Zone of skin (tissue), 1 donor: Measurements from ENCODE around the genes TSPAN14, GPR15LG, LRIT1, GRID1 and WAPL.

DNA sequence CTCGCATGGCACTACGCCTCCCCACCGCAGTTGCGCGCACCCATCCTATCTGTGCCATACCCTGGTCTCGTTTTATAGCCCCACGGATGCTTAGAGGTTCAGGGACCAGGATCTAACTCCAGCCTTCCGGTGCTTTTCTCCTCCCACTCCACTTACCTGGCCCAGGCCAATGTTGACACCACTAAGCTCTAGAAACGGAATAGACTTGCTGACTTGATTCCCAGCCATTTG, 15.6 kb downstream of the MAT1A start:
- RRBS = no CpG with 5 or more reads among the region's 9 CpGs

- RRBS = no CpG with 5 or more reads among the region's 3 CpGs
Observed at GRCh38 chr10:80291426-80291866, 2.0 kb upstream of the MAT1A start.

DNA sequence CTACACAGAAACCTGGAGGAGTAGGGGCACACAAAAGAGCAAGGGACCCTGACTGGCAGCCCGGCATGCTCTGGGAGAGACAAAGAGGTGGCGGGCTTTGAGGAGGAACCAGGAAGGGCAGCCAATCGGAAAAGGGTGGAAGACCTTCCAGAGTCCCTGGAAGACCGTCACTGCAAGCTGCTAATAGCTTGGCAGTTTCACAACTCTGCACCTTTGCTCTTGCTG, 706 bp downstream of the DYDC2 start:
- RRBS = no CpG with 5 or more reads among the region's 4 CpGs

DNA sequence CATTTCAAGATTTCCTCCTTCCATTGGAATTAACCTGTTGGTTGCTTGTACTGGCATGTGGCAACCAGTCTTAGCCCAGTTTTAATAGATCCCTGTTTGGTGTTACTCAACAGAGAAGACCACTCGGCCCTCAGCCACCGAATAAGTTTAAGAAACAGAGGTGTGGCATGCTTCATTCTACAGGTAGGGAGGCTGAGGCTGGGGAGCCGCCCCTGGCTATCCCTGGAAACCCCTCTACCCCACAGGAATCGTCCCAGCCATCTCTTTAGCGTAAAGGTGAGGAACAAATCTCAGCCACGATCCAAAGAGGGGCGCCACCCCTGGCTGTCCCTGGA, 933 bp upstream of the TSPAN14 start:
- RRBS = no CpG with 5 or more reads among the region's 7 CpGs

- RRBS = 1% methylated on average over 58 of the region's 140 CpGs
Observed at GRCh38 chr10:80453667-80454737, at the start of gene TSPAN14. TSS of gene TSPAN14 (plus strand) at chr10:80454310.

GRCh38 chr10:80477063-80477286, 22.9 kb downstream of the TSPAN14 start:
- RRBS = no CpG with 5 or more reads among the region's 1 CpG

- RRBS = no CpG with 5 or more reads among the region's 15 CpGs
Observed at GRCh38 chr10:80540944-80541977, 3.6 kb downstream of the SH2D4B start.

DNA sequence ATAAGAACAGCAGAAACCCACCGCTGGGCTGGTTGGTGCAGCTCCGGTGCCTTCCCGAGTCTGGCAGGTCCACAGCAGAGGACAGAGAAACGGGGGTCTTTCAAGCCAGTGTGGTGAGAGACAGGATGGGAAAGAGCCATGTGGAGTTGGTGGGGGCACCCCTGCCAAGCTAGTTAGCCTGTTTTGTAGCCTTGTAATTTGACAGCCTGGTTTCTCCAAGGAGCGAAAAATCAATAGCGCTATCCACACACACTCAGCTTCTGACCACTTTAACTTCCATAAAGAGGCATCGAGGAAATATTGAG, 165.8 kb downstream of the SH2D4B start:
- RRBS = no CpG with 5 or more reads among the region's 7 CpGs

DNA sequence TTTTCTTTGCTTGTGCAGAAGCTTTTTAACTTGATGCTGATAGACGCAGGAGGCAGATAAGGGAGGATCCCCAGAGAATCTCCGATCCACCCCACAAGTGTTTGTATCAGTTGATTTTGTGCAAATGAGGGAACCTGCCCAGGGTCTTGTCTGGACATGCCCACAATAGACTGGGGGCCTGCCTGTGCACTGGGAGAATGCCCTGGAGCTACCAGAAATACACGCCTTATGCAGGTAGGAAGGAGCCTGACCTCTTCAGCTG, 430.8 kb upstream of the NRG3 start:
- RRBS = no CpG with 5 or more reads among the region's 3 CpGs

DNA sequence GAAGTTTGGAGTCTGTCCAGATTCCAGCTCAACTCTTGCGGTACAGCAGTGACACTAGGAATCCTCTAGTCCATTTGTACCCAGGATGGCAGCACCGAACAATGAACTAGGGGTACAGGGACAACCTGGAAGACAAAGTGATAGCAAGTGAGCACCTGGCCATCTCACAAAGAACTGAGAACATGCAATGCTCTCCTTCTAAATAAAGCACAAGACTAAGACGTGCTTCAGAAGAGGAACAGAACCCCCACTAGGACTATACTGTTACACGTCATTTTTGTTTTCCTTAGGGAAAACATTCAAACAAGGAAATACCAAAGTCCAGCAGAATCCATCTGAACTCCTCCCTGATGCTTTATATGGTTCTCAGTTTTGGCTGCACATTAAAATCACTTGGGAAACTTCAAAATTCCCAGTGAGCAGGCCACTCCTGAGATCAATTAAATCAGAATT, 866.7 kb upstream of the GHITM start:
- RRBS = no CpG with 5 or more reads among the region's 4 CpGs

GRCh38 chr10:84173417-84174057, at the start of gene GPR15LG:
TSS of gene GPR15LG (plus strand) at chr10:84173801.
- RRBS = no CpG with 5 or more reads among the region's 4 CpGs

GRCh38 chr10:84241427-84241902, at the start of gene LRIT1:
TSS of gene LRIT1 (minus strand) at chr10:84241546.
- RRBS = 100% methylated on average over 3 of the region's 10 CpGs

- RRBS = no CpG with 5 or more reads among the region's 9 CpGs
Observed at GRCh38 chr10:84327403-84327765, 1.0 kb upstream of the CCSER2 start.

- RRBS = no CpG with 5 or more reads among the region's 5 CpGs
Observed at GRCh38 chr10:84438077-84438867, 109.9 kb downstream of the CCSER2 start.

GRCh38 chr10:84451808-84452345, 123.5 kb downstream of the CCSER2 start:
- RRBS = no CpG with 5 or more reads among the region's 2 CpGs

GRCh38 chr10:84837441-84837857, 509.1 kb downstream of the CCSER2 start:
- RRBS = no CpG with 5 or more reads among the region's 3 CpGs

- RRBS = no CpG with 5 or more reads among the region's 8 CpGs
Observed at GRCh38 chr10:85145829-85146495, 817.6 kb downstream of the CCSER2 start.

- RRBS = 2% methylated on average over 75 of the region's 132 CpGs
Observed at GRCh38 chr10:86366252-86367292, at the start of gene GRID1. TSS of gene GRID1 (minus strand) at chr10:86366795.

GRCh38 chr10:86520735-86521865, at the start of gene WAPL:
TSS of gene WAPL (minus strand) at chr10:86521792.
- RRBS = 1% methylated on average over 38 of the region's 95 CpGs

GRCh38 chr10:86556850-86557095, 35.2 kb upstream of the WAPL start:
- RRBS = no CpG with 5 or more reads among the region's 4 CpGs